Omental fat pad (tissue), 4 donors: ENCODE data around the genes LYRM9 and NLK.

GRCh38 chr17:27486234-27486955 is 30.1 kb downstream of the KSR1 start:
- PRO-cap: no peak
- RAMPAGE, long total RNA, 4 experiments: no peak in any of the 4 experiments

DNA sequence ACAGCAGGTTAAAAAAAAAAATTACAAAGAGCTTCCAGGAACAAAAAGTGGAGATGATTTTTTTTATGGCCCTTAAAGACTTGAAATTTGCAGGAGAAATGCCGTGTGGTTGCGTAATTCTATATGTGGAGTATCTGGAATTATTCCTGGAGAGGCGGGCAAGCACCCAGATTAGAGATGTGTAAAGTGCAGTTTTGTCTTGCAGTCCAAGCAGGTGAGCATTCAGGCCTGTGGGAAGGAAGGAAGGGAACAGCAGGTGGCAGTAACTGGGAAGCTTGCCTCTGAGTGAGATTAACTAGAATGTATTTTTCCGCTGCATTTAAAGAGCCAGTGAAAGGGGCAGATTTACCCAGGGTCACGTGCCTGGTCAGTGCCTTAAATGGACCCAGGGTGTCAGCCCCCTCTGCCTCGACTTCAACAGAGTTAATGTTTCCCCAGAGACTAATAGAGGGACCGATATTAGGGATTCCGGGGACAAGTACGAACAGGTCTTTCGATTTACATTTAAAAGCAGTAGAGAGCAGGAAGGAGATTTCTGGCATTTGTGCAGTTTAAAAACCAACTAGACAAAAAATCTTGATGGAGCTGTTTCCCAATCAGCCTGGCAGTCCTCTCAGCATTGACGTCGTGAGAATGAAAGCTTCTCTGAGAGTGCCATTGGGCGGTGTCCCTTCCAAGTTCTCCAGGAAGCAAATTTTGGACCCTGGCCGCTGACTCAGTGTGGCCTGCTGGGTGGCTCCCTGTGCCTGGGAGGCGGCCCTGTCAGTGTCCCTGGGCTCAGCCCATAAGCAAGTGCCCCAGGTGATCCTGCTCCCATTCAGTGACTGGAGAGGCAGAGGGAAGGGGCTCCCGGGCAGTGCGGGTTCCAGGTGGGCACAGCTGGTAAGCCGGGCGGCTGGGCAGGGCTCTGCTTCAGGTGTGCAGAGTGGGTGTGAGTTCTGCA is 38.2 kb downstream of the KSR1 start:
- PRO-cap: no peak
- RAMPAGE, long total RNA, 4 experiments: no peak in any of the 4 experiments

- PRO-cap: no peak
- RAMPAGE, long total RNA, 4 experiments: no peak in any of the 4 experiments
These were observed 82.2 kb downstream of the KSR1 start for GRCh38 chr17:27538332-27538877.

DNA sequence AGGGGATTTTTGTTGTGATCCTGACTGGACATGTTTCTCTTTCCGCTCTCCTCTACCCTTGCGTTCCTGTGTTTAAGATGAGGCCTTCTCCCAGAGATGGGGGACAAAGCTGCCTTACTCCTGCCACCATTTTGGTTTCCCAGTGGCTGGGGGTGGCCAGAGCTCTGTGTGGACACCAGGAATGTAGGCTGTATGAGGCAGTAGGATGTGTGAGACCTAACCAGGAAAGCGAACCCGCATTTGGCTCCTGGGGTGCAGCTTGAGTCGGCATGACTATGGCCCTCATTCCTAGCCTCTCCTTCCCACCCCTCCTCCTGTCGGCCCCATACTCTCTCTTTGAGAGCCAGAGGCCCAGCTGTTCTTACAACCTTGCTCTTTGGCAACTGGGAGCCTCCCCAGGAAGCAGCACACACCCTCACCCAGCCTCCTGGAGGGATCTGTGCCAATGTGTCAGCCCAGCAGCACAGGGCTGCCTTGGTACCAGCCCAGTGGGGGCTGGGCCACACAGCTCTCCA is 70.5 kb upstream of the LGALS9 start:
- PRO-cap: no peak
- RAMPAGE, long total RNA, 4 experiments: no peak in any of the 4 experiments

DNA sequence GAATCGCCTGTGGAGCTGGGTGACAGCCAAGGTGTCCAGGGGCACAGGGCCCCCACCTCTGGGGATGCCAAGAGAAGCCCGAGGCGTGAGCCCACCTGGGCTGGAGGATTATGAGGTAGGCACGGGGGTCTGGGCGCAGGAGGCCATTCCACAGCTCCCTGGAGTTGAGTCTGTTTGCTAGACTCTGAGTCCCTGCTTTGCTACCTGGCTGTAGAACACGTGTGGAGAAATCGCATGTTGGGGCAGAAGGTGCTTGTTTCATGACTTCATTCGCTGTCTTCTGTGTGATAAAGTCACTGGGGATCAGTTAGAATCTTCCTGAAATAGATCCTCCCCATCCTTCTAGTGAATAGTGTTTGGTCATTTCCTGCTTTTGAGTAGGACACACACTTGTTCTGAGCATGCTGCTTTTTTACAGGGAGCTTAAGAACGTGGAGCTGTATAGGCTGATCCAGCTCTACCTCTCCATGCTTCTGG is 64.5 kb upstream of the LGALS9 start:
- PRO-cap: no peak
- RAMPAGE, long total RNA, 4 experiments: no peak in any of the 4 experiments

- PRO-cap: no peak
- RAMPAGE, long total RNA, 4 experiments: no peak in any of the 4 experiments
These were observed 16.0 kb downstream of the LGALS9 start for GRCh38 chr17:27646841-27647484.

GRCh38 chr17:27892789-27893845 is at the start of gene LYRM9:
Gene LYRM9, minus strand, starts transcription at chr17:27893365.
- PRO-cap: no peak
- RAMPAGE, long total RNA, 4 experiments: start-site peak on the minus strand in 2 of 4 experiments, at chr17:27893341-27893363 at its widest, 27 to 37 reads per replicate

GRCh38 chr17:27919164-27919500 is 26.0 kb upstream of the LYRM9 start:
- PRO-cap: no peak
- RAMPAGE, long total RNA, 4 experiments: no peak in any of the 4 experiments

GRCh38 chr17:27985313-27985672 is 57.2 kb upstream of the NLK start:
- PRO-cap: no peak
- RAMPAGE, long total RNA, 4 experiments: no peak in any of the 4 experiments

- PRO-cap: no peak
- RAMPAGE, long total RNA, 4 experiments: no peak in any of the 4 experiments
These were observed at the start of gene NLK for GRCh38 chr17:28042259-28042755. Gene NLK, plus strand, starts transcription at chr17:28042677.

DNA sequence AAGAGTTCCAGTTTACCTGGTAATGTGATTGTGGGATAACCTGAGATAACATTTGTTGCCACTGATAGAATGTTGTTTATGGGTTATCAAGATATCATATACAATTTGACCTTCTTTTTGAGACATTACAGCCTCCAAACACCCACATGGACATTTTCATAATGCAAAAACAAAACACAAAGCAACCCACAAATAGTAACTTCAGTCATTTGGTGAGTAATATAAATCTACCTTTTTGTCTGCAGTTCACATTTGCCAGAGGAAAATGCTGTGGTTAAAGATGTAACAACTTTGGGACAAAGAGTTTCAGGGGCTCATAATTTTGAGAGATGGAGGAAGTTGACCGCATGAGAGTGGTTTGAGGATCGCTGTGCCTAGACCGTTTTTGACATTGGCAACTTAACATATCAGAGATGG is 3.9 kb downstream of the NLK start:
- PRO-cap: no peak
- RAMPAGE, long total RNA, 4 experiments: no peak in any of the 4 experiments

GRCh38 chr17:28317450-28318697 is 1.1 kb upstream of the TMEM97 start:
- PRO-cap: no peak
- RAMPAGE, long total RNA, 4 experiments: no peak in any of the 4 experiments

GRCh38 chr17:28344341-28344901 is 8.9 kb downstream of the TNFAIP1 start:
- PRO-cap: no peak
- RAMPAGE, long total RNA, 4 experiments: no peak in any of the 4 experiments

GRCh38 chr17:28497917-28498219 is 8.3 kb upstream of the FOXN1 start:
- PRO-cap: no peak
- RAMPAGE, long total RNA, 4 experiments: no peak in any of the 4 experiments

- PRO-cap: no peak
- RAMPAGE, long total RNA, 4 experiments: no peak in any of the 4 experiments
These were observed 5.2 kb upstream of the FOXN1 start for GRCh38 chr17:28500764-28501579.

- PRO-cap: no peak
- RAMPAGE, long total RNA, 4 experiments: no peak in any of the 4 experiments
These were observed 7.4 kb downstream of the FOXN1 start for GRCh38 chr17:28513441-28514003.

GRCh38 chr17:28631595-28632142 is 13.3 kb downstream of the BLTP2 start:
- PRO-cap: no peak
- RAMPAGE, long total RNA, 4 experiments: no peak in any of the 4 experiments

- PRO-cap: no peak
- RAMPAGE, long total RNA, 4 experiments: no peak in any of the 4 experiments
These were observed 6.6 kb downstream of the BLTP2 start for GRCh38 chr17:28638167-28639007.

- PRO-cap: no peak
- RAMPAGE, long total RNA, 4 experiments: no peak in any of the 4 experiments
These were observed 3.0 kb downstream of the TRAF4 start for GRCh38 chr17:28746455-28747526.

DNA sequence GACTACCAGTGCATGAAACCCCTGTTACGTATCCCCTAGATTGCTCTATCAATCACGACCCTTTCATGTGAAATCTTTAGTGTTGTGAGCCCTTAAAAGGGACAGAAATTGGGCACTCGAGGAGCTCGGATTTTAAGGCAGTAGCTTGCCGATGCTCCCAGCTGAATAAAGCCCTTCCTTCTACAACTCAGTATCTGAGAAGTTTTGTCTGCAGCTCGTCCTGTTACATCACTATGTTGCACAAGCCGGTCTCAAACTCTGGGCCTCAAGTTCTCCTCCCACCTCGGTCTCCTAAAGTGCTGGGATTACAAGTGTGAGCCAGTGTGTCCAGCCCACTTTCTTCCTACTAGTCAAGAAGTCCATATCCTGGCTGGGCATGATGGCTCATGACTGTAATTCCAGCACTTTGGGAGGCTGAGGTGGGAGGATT is 3.7 kb downstream of the FLOT2 start:
- PRO-cap: no peak
- RAMPAGE, long total RNA, 4 experiments: no peak in any of the 4 experiments